HCT116 (cell line): ENCODE results near the genes MRNIP, CNOT6 and OR2Y1.

GRCh38 chr5:179795719-179796449 is 2.1 kb downstream of the LTC4S start:
- RRBS: 1% methylated on average over 40 of the region's 96 CpGs

GRCh38 chr5:179796450-179796867 is 2.7 kb downstream of the LTC4S start:
- RRBS: 3% methylated on average over 23 of the region's 33 CpGs

GRCh38 chr5:179832499-179833330 is 12.0 kb downstream of the SQSTM1 start:
- RRBS: no CpG with 5 or more reads among the region's 26 CpGs

DNA sequence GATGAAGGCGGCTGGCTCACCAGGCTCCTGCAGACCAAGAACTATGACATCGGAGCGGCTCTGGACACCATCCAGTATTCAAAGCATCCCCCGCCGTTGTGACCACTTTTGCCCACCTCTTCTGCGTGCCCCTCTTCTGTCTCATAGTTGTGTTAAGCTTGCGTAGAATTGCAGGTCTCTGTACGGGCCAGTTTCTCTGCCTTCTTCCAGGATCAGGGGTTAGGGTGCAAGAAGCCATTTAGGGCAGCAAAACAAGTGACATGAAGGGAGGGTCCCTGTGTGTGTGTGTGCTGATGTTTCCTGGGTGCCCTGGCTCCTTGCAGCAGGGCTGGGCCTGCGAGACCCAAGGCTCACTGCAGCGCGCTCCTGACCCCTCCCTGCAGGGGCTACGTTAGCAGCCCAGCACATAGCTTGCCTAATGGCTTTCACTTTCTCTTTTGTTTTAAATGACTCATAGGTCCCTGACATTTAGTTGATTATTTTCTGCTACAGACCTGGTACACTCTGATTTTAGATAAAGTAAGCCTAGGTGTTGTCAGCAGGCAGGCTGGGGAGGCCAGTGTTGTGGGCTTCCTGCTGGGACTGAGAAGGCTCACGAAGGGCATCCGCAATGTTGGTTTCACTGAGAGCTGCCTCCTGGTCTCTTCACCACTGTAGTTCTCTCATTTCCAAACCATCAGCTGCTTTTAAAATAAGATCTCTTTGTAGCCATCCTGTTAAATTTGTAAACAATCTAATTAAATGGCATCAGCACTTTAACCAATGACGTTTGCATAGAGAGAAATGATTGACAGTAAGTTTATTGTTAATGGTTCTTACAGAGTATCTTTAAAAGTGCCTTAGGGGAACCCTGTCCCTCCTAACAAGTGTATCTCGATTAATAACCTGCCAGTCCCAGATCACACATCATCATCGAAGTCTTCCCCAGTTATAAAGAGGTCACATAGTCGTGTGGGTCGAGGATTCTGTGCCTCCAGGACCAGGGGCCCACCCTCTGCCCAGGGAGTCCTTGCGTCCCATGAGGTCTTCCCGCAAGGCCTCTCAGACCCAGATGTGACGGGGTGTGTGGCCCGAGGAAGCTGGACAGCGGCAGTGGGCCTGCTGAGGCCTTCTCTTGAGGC is 16.1 kb downstream of the SQSTM1 start:
- RRBS: no CpG with 5 or more reads among the region's 24 CpGs

GRCh38 chr5:179858719-179859632 is at the start of gene MRNIP:
Gene MRNIP, minus strand, starts transcription at chr5:179858817.
- RRBS: 1% methylated on average over 15 of the region's 84 CpGs

GRCh38 chr5:179868797-179870011 is 10.6 kb upstream of the MRNIP start:
- RRBS: no CpG with 5 or more reads among the region's 21 CpGs

DNA sequence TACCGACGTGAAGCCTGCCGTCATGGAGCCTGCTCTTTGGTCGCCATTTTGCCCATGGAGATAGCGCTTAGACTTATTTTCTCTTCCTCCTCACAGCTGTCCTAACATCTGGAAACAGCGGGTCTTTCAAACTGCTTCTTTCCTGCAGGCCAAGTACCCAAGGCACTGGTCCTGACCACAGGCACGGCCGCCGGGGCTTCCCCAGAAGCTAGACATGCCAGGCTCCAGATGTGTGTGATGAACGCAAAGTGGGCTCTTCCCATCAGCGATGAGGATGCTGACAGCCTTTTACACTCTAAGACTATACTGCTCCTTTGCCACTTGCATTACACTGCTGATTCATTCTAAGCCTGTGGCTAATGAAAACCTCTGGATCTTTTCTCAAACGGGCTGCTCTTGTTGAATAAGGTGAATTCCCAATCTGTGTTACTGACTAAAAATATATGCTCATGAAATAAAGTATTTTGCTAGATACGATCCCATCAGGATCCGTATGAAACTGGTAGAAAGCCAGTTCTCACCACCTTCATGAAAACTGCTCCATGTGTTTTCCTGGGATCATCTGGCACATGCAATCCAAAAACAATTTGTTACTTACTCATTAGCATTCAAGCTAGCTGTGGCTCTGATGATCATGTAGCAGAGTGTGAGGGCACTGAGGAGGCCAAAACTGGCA is 55.3 kb upstream of the TBC1D9B start:
- RRBS: no CpG with 5 or more reads among the region's 14 CpGs

DNA sequence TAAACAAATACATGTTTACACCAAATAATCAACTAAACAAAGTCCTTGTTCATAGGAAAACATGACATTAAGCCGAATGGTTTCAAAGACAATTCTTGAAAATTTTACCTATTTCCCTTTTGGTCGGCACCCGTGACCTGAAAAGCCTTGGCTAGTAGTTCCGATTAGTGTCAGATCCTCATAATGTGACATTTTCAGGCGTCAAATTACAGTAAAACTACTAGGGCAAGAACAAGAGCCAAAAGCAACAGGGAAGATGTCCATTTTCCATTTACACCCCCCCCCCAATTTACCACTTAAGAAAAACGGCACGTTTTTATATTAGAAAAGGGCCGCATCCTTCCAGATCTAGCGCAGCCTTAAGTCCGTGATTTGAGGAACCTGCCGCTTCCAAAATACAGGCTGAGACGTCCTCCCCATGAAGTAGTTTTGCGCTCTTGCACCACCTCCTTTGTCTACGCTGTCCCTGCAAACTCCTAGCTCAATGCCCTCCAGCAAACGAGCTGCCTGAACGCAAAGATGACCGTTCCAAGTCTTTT is 784 bp downstream of the RNF130 start:
- RRBS: no CpG with 5 or more reads among the region's 17 CpGs

DNA sequence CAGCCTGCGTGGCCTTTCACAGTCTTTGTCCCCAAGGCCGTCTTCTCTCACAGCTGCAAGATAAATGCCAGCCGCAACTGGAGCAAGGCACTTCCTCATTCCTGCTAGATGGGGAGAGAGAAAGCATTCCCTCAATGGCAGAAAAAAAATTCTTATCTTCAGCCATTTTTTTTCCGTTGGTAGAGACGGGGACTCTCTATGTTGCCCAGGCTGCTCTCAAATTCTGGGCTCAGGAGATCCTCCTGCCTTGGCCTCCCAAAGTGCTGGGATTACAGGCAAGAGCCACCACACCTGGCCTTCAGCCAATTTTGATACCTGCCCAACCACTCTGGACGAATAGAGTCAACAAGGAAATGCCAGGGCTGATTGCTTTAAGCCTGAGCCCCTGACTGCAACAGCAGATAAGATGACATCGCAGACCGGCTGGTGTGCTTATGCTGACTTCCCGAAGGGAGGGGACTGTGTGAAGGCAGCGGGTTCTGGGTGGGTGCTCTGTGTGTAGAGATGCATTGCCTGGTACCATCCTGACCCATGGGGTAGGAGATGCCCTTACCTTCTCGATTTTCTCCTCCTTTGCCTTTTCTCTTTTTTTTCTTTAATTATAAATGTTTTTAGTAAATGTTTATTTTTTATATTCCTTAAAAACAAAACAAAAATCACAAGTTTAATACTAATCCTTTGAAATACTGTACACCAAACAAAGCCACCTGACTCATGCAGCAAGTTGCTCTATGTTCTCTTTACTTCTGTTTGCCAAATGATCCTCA is 13.6 kb upstream of the RNF130 start:
- RRBS: no CpG with 5 or more reads among the region's 11 CpGs

DNA sequence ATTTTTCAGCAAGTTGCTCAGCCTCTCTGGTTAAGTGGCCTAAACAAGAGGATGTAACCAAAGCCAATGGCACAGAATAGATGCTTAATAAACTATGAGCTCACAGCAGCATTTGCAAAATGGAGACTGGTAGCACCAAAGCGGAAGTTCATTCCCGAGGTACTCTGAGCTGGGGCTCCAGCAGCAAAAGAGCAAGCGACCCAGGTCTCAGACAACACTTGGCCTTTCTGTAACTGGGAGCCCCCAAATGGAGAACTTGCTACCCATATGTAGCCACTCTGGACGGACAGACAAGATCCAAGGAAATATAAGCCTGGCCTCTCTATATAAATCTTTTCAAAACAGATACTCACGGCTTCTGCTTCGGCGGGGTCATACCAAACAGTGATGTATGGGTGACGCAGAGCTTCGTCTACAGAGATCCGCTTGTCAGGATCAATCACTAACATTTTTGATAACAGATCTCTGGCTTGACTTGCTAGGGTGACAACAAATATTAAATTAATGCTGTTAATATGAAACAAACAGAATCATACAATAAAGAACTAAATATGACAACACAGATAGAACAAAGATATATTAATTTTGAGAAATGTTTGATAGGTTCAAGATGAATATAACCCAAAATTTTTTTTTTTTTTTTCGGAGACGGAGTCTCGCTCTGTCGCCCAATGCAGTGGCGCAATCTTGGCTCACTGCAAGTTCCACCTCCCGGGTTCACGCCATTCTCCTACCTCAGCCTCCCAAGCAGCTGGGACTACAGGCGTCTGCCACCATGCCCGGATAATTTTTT is 31.9 kb upstream of the RASGEF1C start:
- RRBS: no CpG with 5 or more reads among the region's 19 CpGs

GRCh38 chr5:180324942-180325388 is 28.2 kb downstream of the GFPT2 start:
- RRBS: no CpG with 5 or more reads among the region's 9 CpGs

- RRBS: no CpG with 5 or more reads among the region's 12 CpGs
These were observed 10.1 kb downstream of the GFPT2 start for GRCh38 chr5:180342967-180343413.

- RRBS: no CpG with 5 or more reads among the region's 8 CpGs
These were observed 5.4 kb downstream of the GFPT2 start for GRCh38 chr5:180347737-180348068.

- RRBS: no CpG with 5 or more reads among the region's 15 CpGs
These were observed 52.7 kb upstream of the CNOT6 start for GRCh38 chr5:180441401-180441924.

- RRBS: 3% methylated on average over 8 of the region's 19 CpGs
These were observed 215 bp upstream of the CNOT6 start for GRCh38 chr5:180494042-180494286.

- RRBS: 2% methylated on average over 33 of the region's 134 CpGs
These were observed at the start of gene CNOT6 for GRCh38 chr5:180494287-180495417. Gene CNOT6, plus strand, starts transcription at chr5:180494379.

- RRBS: no CpG with 5 or more reads among the region's 4 CpGs
These were observed at the start of gene OR2Y1 for GRCh38 chr5:180739879-180740412. Gene OR2Y1, minus strand, starts transcription at chr5:180740058.

GRCh38 chr5:180806314-180807158 is 3.9 kb upstream of the MGAT1 start:
- RRBS: no CpG with 5 or more reads among the region's 11 CpGs

GRCh38 chr5:180813283-180813961 is 10.8 kb upstream of the MGAT1 start:
- RRBS: no CpG with 5 or more reads among the region's 5 CpGs

GRCh38 chr5:180910952-180911732 is 12.2 kb downstream of the BTNL8 start:
- RRBS: no CpG with 5 or more reads among the region's 18 CpGs